Endothelial cell of umbilical vein (primary cell): ENCODE results near the gene KIF12.

DNA sequence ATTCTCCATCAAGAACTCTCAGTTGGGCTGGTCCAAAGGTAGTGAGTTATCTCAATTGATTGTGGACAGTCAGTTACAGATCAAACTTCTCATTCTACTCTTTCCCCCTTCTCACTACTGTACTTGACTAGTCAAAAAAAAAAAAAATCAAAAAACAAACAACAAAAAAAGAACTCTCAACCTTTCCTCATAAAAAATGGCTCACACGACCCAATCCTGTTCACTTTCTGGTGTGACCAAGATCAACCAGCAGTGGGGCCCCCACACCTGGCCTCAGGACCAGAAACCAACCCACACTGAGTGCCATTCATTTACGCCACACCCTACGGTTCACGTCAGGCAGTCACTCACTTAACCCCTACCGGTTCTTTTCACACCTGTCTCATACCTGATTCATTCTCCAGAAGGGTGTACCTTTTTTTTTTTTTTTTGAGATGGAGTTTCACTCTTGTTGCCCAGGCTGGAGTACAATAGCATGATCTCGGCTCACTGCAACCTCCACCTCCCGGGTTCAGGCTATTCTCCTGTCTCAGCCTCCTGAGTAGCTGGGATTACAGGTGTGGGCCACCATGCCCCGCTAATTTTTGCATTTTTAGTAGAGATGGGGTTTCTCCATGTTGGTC, 5.7 kb downstream of the SUSD1 start:
- PRO-cap = no peak
CAGE:
- cytosol, long polyA minus RNA = no peak
- cytosol, long polyA plus RNA = no peak
- long polyA plus RNA = no peak
- nucleus, long polyA minus RNA = no peak
- nucleus, long polyA plus RNA = start-site peak on the minus strand centred at position 177 of the sequence, 45 bp wide, 29 and 14 reads in 2 replicates

- PRO-cap = bidirectional peak, plus-strand start at chr9:112379643, minus-strand start at chr9:112379629
CAGE:
- cytosol, long polyA minus RNA = no peak
- cytosol, long polyA plus RNA = no peak
- long polyA plus RNA = no peak
- nucleus, long polyA minus RNA = no peak
- nucleus, long polyA plus RNA = no peak
Measured at GRCh38 chr9:112379264-112379696, 628 bp upstream of the HSDL2 start.

DNA sequence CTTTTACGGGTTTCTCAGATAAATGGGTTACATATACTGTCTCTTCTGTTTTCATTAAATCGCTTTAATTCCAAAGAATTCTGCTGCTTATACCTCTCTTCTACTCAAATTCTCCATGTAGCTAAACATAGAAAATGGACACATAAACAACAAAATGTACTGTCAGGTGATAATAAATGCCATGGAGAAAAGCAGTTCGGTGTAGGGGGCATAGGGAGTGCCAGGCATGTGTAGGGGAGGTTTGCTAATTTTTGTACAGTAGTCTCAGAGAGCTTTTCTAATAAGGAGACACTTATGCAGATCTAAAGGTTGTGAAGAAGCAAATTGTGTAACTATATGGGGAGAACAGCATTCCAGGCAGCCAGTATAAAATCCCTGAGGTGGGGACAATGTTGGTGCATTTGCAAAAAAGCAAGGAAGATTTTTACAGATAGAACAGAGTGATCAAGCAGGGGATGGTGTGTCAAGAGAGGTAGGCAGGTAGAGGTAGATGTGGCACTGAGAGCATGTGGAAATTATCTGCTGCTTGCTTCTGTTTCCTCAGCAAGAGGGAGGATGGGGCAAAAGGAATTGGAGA, 24.0 kb downstream of the KIAA1958 start:
- PRO-cap = no peak
CAGE:
- cytosol, long polyA minus RNA = no peak
- cytosol, long polyA plus RNA = no peak
- long polyA plus RNA = no peak
- nucleus, long polyA minus RNA = no peak
- nucleus, long polyA plus RNA = no peak

GRCh38 chr9:112581853-112582931, 95.6 kb downstream of the KIAA1958 start:
- PRO-cap = no peak
CAGE:
- cytosol, long polyA minus RNA = no peak
- cytosol, long polyA plus RNA = no peak
- long polyA plus RNA = no peak
- nucleus, long polyA minus RNA = no peak
- nucleus, long polyA plus RNA = no peak

- PRO-cap = no peak
CAGE:
- cytosol, long polyA minus RNA = no peak
- cytosol, long polyA plus RNA = no peak
- long polyA plus RNA = no peak
- nucleus, long polyA minus RNA = no peak
- nucleus, long polyA plus RNA = no peak
Measured at GRCh38 chr9:112754594-112755011, 4.0 kb downstream of the SNX30 start.

- PRO-cap = no peak
CAGE:
- cytosol, long polyA minus RNA = no peak
- cytosol, long polyA plus RNA = no peak
- long polyA plus RNA = no peak
- nucleus, long polyA minus RNA = no peak
- nucleus, long polyA plus RNA = no peak
Measured at GRCh38 chr9:112867390-112868190, 23.1 kb downstream of the SLC46A2 start.

DNA sequence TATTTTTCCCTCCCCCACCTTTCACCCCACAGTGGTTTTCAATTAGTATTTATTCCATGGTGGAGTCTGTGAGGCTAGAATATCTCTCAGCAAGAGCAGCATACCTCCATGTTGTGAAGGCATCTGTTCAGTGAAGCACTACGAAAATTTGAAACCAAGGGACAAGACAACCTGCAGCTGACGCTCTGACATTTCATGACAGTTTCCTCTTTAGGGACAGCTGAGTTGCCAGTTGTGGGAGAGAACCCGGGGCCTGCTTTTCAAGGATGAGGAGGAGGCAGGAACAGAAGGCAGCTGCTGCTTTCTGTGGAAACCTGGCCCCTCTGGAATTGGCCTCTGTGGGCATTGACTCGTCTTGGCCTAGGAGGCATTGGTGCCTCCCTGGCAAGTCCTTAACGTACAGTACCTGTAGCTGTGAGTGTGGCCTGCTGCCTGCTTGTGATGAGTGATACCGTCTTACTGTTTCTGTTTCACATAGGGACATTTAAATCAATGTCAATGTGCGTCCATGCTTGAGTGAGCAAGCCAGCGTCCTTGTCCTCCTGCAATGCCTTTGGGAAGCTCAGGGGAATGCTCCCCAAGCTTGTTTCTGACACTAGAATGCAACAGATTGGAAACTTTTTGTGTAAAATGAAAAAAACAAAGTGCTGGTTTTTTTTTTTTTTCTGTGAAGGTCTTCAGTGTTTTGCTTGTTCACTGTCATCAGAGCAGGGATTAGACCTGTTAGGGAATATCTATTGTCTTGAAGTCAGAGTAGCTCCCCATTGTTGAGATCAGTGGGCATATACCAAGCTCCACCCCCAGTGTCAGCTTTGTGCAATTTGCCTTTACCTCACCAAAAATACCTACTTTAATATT, 21.5 kb downstream of the SLC46A2 start:
- PRO-cap = no peak
CAGE:
- cytosol, long polyA minus RNA = start-site peak on the plus strand centred at position 652 of the sequence, 175 bp wide, 8 reads
- cytosol, long polyA plus RNA = no peak
- long polyA plus RNA = no peak
- nucleus, long polyA minus RNA = no peak
- nucleus, long polyA plus RNA = no peak

- PRO-cap = no peak
CAGE:
- cytosol, long polyA minus RNA = no peak
- cytosol, long polyA plus RNA = no peak
- long polyA plus RNA = no peak
- nucleus, long polyA minus RNA = no peak
- nucleus, long polyA plus RNA = no peak
Measured at GRCh38 chr9:112882601-112883494, 7.8 kb downstream of the SLC46A2 start.

- PRO-cap = no peak
CAGE:
- cytosol, long polyA minus RNA = no peak
- cytosol, long polyA plus RNA = no peak
- long polyA plus RNA = no peak
- nucleus, long polyA minus RNA = no peak
- nucleus, long polyA plus RNA = no peak
Measured at GRCh38 chr9:113343536-113344379, 3.7 kb upstream of the WDR31 start.

DNA sequence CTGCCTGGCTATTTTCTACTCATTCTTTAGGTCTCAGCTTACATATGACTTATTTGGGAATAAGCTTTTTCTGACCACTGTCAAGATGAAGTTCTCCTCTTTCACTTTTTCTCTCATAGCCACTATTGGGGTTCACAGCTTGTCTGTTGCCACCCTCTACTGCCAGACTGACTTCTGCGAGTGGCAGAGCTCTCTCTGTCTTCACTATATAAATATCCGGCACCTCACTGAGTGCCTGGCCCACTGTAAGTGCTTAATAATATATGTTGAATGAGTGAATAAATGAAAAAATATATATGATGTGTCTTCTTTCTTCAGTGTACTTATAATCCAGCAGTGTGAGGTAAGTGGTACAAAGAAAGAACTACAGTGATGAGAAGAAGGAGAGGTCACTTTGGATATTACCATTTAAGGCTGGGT, 15.0 kb upstream of the RGS3 start:
- PRO-cap = no peak
CAGE:
- cytosol, long polyA minus RNA = no peak
- cytosol, long polyA plus RNA = no peak
- long polyA plus RNA = no peak
- nucleus, long polyA minus RNA = no peak
- nucleus, long polyA plus RNA = no peak

GRCh38 chr9:113573393-113573842, 109.9 kb downstream of the RGS3 start:
- PRO-cap = no peak
CAGE:
- cytosol, long polyA minus RNA = no peak
- cytosol, long polyA plus RNA = no peak
- long polyA plus RNA = no peak
- nucleus, long polyA minus RNA = no peak
- nucleus, long polyA plus RNA = no peak

DNA sequence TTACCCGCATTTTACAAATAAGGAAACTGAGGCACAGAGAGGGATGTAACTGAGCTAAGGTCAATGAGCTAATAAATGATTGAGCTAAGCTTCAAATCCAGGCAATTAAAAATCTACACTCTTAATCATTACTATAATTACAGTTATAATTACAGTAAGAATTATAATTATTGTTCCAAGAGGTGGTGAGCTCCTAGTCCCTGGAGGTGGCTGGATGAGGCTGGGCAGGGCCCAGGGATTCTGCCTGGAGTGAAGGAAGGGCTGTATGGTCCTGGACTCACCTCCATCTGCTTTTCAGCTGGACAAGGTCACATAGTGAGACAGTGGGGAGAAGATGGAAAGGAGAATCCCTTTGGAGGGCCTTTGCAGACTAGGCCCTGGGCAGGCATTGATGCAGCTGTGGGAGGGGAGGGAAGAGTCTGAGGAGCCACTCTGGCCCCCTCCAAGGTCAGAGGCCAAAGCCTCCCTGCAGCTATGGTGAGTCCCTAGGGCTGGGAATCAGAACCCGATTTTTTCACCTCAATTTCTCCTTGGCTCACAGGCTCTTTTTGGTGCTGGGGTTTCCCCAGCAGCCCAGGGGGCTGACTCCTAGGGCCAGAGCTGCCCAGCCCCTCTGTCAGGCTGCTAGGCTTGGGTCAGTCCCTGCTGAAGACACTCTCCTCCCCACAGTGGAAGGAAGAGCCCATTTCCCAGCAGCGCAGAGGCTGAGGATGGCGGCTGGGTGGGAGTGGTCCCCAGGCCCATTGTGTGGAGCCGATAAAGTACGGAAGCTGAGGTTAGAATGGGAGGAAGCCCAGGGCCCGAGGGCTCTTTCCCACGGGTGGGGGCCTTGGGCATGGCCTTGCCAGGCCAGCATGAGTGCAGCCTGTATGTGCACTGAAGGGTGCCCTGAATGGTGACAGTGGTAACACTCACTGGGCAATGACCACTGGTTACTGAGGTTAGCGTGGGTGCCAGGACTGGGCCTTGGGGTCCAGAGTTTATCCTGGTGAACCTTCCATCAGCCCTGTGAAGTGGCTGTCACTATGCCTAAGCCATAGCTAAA, 125.6 kb downstream of the RGS3 start:
- PRO-cap = bidirectional peak, plus-strand start at position 870 of the sequence, minus-strand start at position 670 of the sequence
CAGE:
- cytosol, long polyA minus RNA = no peak
- cytosol, long polyA plus RNA = no peak
- long polyA plus RNA = no peak
- nucleus, long polyA minus RNA = no peak
- nucleus, long polyA plus RNA = no peak

DNA sequence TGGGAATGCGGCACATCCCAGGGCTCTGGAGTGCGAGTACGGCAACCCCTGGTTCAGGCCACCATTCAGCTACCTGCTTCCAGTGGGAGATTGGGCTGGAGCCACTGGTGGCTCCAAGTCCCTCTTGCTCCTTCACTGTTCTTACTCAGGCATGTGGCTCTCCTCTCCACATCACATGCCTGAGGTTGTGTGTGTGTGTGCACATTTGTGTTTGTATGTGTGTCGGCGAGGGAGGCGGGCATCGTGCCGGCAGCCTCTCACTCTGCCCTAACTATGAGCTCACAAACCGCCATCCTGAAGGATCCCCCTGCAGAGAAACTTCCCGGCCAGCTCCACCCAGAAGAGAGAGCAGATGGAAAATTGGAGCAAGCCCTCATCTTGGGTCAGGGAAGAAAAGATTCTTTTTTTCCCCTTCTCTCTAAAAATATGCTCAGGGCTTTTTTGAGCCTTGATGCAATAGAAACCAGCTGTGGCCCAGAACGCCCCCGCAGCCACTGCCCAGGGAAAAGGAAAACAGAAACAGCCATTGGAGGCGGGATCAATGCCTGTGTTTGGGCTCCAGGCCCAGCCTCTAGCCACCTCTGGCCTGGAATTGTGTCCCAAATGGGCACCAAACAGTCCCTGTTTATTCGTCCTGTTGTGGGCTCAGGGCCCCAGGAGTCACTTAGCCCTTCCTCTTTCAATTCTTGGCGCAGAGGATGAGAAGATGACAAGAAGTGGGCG, 151.4 kb downstream of the RGS3 start:
- PRO-cap = no peak
CAGE:
- cytosol, long polyA minus RNA = no peak
- cytosol, long polyA plus RNA = no peak
- long polyA plus RNA = no peak
- nucleus, long polyA minus RNA = start-site peak on the plus strand centred at position 606 of the sequence, 45 bp wide, 17 reads
- nucleus, long polyA plus RNA = no peak

DNA sequence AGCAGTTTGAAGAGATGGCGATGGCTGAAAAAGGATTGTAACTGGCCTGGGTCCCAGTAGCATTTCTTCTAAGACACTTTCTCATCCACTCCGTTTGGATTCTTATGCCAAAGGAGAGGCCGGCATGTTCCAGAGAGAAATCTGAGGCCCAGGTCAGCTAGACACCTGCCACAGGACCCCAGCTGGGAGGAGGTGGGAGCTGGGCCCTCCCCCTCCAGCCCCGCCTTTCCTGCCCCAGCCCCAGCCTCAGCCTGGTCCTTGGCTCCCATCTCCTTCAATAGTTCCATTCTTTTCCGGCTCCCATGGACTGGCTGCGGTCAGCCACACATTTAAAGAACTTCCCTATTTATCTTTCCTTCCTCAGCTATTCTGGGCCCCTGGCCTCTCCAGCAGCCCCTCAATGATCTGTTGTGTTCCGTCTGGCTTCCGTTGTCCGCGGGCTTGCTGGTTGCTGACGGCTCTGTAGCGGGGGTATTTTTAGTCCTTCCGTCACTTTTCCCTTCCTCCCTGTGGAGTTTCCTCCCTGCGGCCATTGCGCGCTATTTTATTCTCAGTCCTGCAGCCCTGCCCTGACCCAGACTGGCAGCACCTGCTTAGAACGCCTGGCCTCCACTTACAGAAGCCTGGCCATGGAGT, 73.9 kb downstream of the AMBP start:
- PRO-cap = no peak
CAGE:
- cytosol, long polyA minus RNA = no peak
- cytosol, long polyA plus RNA = no peak
- long polyA plus RNA = no peak
- nucleus, long polyA minus RNA = no peak
- nucleus, long polyA plus RNA = no peak

- PRO-cap = no peak
CAGE:
- cytosol, long polyA minus RNA = no peak
- cytosol, long polyA plus RNA = no peak
- long polyA plus RNA = no peak
- nucleus, long polyA minus RNA = no peak
- nucleus, long polyA plus RNA = no peak
Measured at GRCh38 chr9:114099185-114099660, at the start of gene KIF12. KIF12 (minus strand) TSS chr9:114099292.

GRCh38 chr9:114324472-114324958, 1.6 kb downstream of the ORM1 start:
- PRO-cap = no peak
CAGE:
- cytosol, long polyA minus RNA = no peak
- cytosol, long polyA plus RNA = no peak
- long polyA plus RNA = no peak
- nucleus, long polyA minus RNA = no peak
- nucleus, long polyA plus RNA = no peak

- PRO-cap = no peak
CAGE:
- cytosol, long polyA minus RNA = no peak
- cytosol, long polyA plus RNA = no peak
- long polyA plus RNA = no peak
- nucleus, long polyA minus RNA = no peak
- nucleus, long polyA plus RNA = no peak
Measured at GRCh38 chr9:114334347-114334851, 4.7 kb downstream of the ORM2 start.

- PRO-cap = no peak
CAGE:
- cytosol, long polyA minus RNA = no peak
- cytosol, long polyA plus RNA = no peak
- long polyA plus RNA = no peak
- nucleus, long polyA minus RNA = no peak
- nucleus, long polyA plus RNA = no peak
Measured at GRCh38 chr9:114366586-114367316, 21.0 kb downstream of the AKNA start.

GRCh38 chr9:114394257-114394700, 6.5 kb upstream of the AKNA start:
- PRO-cap = no peak
CAGE:
- cytosol, long polyA minus RNA = no peak
- cytosol, long polyA plus RNA = no peak
- long polyA plus RNA = no peak
- nucleus, long polyA minus RNA = no peak
- nucleus, long polyA plus RNA = no peak

DNA sequence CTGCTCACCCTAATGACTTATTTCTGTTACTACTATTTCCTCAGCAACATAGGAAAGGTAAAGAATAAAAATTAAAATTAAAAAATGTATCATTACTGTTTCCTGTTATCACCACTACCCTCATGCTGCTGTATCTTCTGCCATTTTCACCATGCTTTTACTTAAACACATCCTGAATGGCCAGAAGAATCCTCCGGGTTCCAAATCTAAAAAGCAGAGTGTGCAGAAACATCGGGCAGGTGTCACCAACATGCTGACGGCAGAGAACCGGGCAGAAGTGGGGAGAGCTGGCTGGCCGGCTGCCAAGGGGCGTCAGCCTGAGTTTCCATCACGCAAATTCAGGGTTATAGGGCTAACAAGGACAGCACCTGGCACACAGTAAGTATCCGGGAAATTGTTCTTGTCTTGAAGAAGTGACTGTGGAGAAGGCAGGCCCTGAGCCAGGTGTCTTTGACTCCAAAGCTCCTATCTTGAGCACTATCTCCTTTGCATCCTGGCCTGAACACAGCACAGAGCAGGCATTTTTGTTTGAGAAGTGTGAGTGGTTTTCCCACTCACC, 53.1 kb downstream of the WHRN start:
- PRO-cap = no peak
CAGE:
- cytosol, long polyA minus RNA = no peak
- cytosol, long polyA plus RNA = no peak
- long polyA plus RNA = no peak
- nucleus, long polyA minus RNA = no peak
- nucleus, long polyA plus RNA = no peak